Thoracic aorta (tissue), 1 donor: ENCODE data around the genes GOLGA6L6 and HERC2.

DNA sequence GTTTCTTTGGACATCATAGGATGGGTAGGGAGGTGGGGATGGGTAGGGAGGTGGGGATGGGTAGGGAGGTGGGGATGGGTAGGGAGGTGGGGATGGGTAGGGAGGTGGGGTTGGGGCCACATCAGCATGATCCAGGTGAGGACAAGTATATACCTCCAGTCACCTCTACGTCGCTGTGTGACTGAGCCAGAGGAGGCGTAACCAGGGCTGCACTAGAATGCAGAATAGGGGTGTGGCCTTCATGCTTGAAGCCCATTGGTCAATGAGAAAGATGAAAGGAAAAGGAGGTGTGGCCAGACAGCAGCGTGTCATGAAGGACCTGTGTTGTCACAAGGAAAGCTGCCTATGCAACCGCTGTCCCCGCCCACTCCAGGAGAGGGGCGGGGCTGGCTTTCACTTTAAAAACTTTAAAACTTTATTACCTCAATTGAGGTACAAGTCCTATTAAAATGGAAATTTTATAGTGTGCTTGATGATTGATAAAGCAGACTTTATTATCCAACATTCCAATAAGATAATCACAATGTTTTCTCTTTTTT lies at the start of gene GOLGA6L6:
GOLGA6L6 (minus strand) TSS at position 219 of the 539 bp plus-strand sequence.
- RAMPAGE, long total RNA, result no peak

DNA sequence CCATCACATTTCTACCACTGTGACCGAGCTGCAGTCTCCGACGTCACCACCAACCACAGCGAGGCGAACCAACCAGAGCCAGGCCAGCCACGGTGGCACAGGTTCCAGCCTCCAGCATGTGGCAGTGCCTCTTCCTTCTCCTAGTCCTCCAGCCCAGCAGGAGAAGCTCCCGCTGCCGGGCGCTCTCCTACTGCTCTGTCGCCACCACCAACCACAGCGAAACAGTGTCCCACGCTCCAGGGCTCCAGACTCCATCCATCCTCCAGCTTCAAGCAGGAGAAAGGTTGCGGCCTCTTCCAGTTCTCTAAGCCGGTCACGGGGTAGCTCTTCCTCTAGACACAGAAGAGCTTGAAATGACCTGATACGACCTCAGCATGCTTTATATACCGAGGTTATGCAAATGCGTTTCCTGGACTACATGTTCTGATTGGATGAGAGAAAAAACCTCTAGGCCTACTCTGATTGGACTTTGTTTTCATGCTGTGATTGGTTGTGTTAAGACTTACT lies 177.7 kb downstream of the POTEB3 start:
- RAMPAGE, long total RNA, result no peak

DNA sequence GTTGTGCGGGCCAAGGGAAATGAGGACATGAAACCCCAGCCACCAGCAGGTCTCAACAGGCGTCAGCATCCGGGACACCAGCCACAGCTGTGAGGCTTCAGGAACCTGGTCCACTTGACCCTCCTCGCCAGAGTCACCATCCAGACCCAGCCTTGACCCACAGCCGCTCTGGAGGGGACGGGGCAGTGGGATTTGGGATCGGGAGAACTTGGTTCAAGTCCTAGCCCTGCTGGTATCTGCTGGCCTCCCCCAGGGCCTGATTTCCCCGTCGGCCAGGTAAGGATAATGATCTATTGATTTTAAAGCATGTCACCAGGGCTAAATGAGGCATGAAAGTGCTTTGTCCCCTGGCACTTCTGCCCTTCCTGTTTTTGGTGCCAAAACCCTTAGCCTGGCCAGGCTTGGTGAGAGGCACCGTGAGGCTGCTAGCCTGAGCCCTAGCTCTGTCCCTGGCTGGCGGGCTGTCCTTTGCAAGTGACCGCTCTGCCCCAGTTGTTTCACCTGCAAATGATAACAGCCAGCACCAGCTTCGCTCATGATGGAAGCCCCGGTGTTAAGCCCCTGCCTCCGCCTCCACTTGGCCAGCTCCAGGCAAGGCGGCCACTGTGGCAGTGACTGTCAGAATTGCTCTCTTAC lies 156.5 kb downstream of the OR4N4 start:
- RAMPAGE, long total RNA, result no peak

GRCh38 chr15:22589453-22589998 lies 130.8 kb downstream of the GOLGA6L22 start:
- RAMPAGE, long total RNA, result no peak

DNA sequence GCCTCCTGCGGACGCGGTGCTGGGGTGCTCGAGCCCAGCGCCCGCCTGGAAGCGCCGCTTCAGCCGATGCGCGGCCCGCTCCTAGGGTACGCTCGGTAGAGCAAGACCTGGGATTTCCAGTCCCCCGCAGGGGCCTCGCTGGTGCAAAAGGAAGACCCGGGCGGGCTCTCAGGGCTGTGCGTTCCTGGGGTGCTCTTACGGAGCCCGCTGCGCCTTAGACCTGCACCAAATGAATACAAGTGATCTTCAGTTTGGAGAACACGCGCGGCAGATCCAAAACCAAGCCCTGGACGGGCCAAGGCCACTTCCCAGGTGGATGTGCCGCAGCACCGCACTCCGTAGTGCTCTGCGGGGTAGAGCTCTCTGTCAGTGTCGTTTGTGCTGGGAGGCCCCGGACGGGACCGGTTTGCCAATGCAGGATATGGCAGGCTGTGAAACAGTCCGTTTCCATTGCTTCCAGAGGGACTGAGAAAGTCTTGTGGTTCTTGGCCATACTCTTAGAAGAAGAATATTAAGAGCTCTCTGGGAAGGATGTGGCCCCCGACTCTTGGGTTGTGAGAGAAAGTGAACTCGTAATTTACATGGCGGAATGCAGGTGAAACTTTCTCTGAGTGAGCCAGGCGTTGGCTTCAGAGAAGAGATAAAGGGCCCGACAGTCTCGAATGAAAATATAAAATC lies 918 bp downstream of the NIPA1 start:
- RAMPAGE, long total RNA, result no peak

GRCh38 chr15:22951865-22952290 lies 28.3 kb downstream of the CYFIP1 start:
- RAMPAGE, long total RNA, result no peak

- RAMPAGE, long total RNA, result no peak
Observed at GRCh38 chr15:23225789-23226323, 89.2 kb upstream of the GOLGA6L1 start.

GRCh38 chr15:23303334-23303586 lies 30.7 kb downstream of the GOLGA6L26 start:
- RAMPAGE, long total RNA, result no peak

DNA sequence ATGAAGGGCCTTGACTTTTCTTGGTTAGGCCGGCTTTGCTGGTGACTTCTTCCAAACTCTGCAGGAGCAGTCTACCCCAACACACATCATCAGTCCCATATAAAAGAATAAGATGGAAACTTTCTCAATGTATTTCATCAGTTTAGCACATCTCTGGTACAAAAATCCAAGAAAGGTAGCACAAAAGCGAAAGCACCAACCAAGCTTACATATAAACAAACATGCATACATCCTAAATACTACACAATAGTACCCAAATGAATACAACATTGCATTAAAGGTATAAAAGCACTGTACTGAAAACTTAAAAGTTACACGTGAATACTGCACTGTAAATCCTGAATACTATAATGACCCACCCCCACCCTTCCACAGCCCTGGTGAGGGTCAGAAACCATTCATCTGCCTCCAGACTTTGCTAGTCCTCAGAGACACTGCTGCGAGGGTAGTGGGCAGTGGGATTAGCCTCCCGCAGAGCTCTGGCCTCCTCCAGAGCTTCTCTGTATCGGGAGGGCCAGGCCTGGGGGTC lies 1.2 kb downstream of the NDN start:
- RAMPAGE, long total RNA, result no peak

GRCh38 chr15:24260944-24261311 lies 414.6 kb upstream of the NPAP1 start:
- RAMPAGE, long total RNA, result no peak

- RAMPAGE, long total RNA, result no peak
Observed at GRCh38 chr15:25331594-25332869, 106.8 kb downstream of the UBE3A start.

GRCh38 chr15:25568947-25569173 lies 130.0 kb upstream of the UBE3A start:
- RAMPAGE, long total RNA, result no peak

- RAMPAGE, long total RNA, result no peak
Observed at GRCh38 chr15:25670948-25671738, 192.0 kb downstream of the ATP10A start.

DNA sequence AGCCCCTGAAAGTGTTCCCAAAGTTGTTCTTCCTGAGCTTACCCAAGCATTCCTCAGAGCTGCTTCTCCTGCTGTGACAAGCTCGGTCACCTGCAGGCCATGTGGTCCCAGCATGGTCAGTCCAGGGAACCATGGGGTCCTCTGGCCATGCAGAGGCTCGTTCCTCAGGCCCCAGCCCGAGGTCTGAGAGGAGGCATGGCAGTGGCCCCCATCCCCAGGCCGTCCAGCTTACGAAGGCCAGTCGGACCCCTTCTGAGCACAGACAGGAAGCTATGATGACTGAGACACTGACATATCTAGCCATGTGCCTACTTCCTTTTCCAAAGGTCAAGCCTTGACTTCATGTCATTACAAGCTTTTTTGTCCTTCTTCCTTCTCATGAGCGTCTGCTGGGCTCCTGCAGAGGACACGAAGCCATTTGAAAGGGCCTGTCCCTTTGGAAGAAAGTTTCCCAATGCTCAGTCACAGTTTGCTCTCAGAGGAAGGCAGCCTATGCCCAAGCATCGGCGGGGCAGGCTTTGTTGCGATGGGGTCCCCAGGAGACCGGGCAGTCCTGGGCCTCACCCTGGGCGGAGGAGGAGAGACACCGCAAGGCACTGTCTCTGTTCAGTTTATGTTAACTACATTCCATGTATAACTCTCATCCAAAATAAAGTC lies 79.3 kb downstream of the ATP10A start:
- RAMPAGE, long total RNA, result no peak

- RAMPAGE, long total RNA, result no peak
Observed at GRCh38 chr15:26638222-26638500, 134.7 kb downstream of the GABRB3 start.

GRCh38 chr15:27088030-27088722 lies 117.2 kb downstream of the GABRG3 start:
- RAMPAGE, long total RNA, result no peak

GRCh38 chr15:28299250-28299633 lies 22.7 kb downstream of the HERC2 start:
- RAMPAGE, long total RNA, result no peak

DNA sequence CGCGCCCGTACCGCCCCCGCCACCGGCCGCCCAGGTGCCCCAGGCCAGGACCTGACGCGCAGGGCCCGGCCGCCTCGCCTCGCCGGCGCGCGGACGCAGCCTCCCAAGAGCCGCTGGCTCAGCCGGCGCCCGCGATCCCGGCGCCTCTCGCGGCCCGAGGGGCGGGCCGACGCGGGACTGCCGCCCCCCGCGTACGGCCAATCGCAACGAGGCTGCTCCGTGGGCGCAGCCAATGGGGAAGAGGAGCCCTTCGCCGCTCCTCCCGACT lies at the start of gene HERC2:
HERC2 (minus strand) TSS at position 156 of the 268 bp plus-strand sequence.
- RAMPAGE, long total RNA, result start-site peak on the minus strand centred at position 110 of the sequence, 43 bp wide, 580 reads

GRCh38 chr15:28819019-28819603 lies 29.3 kb downstream of the GOLGA6L7 start:
- RAMPAGE, long total RNA, result no peak

DNA sequence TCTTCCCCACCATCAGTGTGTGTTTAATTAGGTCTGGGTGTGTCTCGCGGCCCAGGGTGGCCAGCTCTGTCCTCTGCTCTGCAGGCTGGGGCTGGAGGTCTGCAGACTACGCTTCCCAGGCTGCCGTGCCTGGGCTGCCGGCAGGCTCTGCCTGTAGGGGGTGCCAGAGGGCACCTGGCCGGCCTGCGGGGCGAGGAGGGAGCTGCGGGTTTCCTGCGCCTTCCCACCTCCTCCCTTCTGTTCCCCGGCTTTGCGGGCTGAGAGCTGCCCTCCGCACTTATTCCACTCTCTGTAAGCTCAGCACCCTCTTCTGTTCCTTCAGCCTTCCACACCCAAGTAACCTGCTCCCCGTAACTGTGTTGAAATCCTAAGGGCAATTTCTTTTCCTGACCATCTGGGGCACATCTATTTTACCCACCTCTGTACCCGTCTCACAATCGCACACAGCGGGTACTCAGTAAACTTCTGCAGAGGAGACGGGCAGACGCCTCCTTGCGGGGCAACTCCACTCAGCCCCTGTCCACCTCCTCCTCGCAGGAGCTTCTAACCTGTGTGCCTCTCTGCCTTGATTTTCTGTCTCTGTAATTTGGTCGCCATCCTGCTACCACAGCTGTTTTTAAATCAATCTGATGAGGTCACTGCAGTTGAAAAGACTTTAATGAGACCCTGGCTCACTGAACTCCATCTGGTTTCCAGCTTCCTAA lies 129.6 kb downstream of the NSMCE3 start:
- RAMPAGE, long total RNA, result no peak